ENCODE results near the genes TYK2, TMED1 and CARM1.

GRCh38 chr19:10291057-10291727 lies 1.4 kb downstream of the ICAM5 start:
- RAMPAGE, long total RNA = no peak
- RRBS = 2% methylated on average over 27 of the region's 67 CpGs

GRCh38 chr19:10292000-10293374 lies 2.7 kb downstream of the ICAM5 start:
- RAMPAGE, long total RNA = no peak
- RRBS = 3% methylated on average over 12 of the region's 99 CpGs

- RAMPAGE, long total RNA = start-site peak on the minus strand at chr19:10334736-10334940, 17 and 9 reads in 2 replicates
- RRBS = 10% methylated on average over 6 of the region's 59 CpGs
Observed at GRCh38 chr19:10334397-10335278, 1.3 kb upstream of the RAVER1 start.

- RAMPAGE, long total RNA = no peak
- RRBS = 1% methylated on average over 21 of the region's 73 CpGs
Observed at GRCh38 chr19:10380163-10381431, at the start of gene TYK2. TYK2 (minus strand) TSS chr19:10380572.

- RAMPAGE, long total RNA = no peak
- RRBS = 91% methylated on average over 2 of the region's 25 CpGs
Observed at GRCh38 chr19:10390606-10391736, 10.6 kb upstream of the TYK2 start.

DNA sequence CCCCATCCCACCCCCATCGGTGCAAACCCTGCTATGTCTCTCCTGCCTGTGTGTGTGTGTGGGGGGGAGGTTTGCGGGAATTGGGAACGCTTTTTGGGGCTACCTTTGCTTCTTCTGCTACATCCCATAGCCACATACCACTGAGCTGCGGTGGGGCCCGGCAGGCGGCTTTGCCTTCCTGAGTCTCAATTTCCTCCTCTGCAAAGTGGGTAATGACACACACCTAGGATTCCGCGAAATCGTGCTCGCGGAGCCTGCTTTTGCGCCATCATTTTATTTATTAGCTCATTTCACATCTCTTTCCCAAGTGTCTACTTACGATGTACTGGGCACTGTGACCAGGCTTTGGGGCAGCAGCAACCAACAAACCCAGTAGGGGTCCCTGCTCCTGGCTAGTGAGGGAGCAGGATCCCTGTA lies 2.1 kb upstream of the CDC37 start:
- RAMPAGE, long total RNA = no peak
- RRBS = no CpG with 5 or more reads among the region's 13 CpGs

GRCh38 chr19:10419201-10419414 lies 1.2 kb upstream of the PDE4A start:
- RAMPAGE, long total RNA = no peak
- RRBS = no CpG with 5 or more reads among the region's 26 CpGs

- RAMPAGE, long total RNA = no peak
- RRBS = 2% methylated on average over 30 of the region's 73 CpGs
Observed at GRCh38 chr19:10419415-10420423, 619 bp upstream of the PDE4A start.

- RAMPAGE, long total RNA = no peak
- RRBS = 1% methylated on average over 16 of the region's 62 CpGs
Observed at GRCh38 chr19:10420823-10421648, 698 bp downstream of the PDE4A start.

- RAMPAGE, long total RNA = no peak
- RRBS = 3% methylated on average over 10 of the region's 86 CpGs
Observed at GRCh38 chr19:10430547-10431709, 10.6 kb downstream of the PDE4A start.

- RAMPAGE, long total RNA = no peak
- RRBS = no CpG with 5 or more reads among the region's 15 CpGs
Observed at GRCh38 chr19:10466647-10467215, 36.4 kb downstream of the KEAP1 start.

GRCh38 chr19:10513882-10514460 lies 3.3 kb downstream of the S1PR5 start:
- RAMPAGE, long total RNA = no peak
- RRBS = 18% methylated on average over 6 of the region's 65 CpGs

DNA sequence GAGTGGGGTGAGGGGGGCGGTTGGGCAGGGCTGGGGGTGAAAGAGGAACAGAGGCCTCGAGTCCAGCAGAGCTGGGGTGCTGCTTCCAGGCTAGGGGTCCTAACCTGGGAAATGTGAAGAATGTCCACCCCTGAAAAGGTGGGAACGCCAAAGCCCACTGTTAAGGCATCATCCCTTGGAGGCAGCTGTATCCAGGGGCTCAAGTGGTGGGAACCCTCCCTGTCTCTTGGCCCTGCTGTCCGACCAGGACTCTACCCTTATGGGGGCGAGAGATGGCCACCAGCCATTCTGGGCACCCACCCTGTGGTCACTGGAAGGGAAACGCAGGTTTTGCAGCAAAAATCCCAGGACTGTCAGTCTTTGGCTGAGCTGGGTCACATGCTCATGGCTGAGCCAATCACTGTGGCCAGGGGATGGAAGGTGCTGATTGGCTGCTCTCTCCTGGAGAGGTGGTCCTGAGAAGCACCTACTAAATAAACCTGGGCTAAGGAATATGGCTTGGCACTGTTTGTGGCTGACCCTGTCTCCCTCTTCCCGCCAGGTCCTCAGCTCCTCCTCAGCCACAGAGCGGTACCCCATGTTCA lies 8.7 kb downstream of the ATG4D start:
- RAMPAGE, long total RNA = no peak
- RRBS = no CpG with 5 or more reads among the region's 8 CpGs

GRCh38 chr19:10552928-10553565 lies 9.3 kb downstream of the ATG4D start:
- RAMPAGE, long total RNA = no peak
- RRBS = 92% methylated on average over 4 of the region's 20 CpGs

- RAMPAGE, long total RNA = no peak
- RRBS = no CpG with 5 or more reads among the region's 18 CpGs
Observed at GRCh38 chr19:10685557-10686290, 15.5 kb upstream of the QTRT1 start.

DNA sequence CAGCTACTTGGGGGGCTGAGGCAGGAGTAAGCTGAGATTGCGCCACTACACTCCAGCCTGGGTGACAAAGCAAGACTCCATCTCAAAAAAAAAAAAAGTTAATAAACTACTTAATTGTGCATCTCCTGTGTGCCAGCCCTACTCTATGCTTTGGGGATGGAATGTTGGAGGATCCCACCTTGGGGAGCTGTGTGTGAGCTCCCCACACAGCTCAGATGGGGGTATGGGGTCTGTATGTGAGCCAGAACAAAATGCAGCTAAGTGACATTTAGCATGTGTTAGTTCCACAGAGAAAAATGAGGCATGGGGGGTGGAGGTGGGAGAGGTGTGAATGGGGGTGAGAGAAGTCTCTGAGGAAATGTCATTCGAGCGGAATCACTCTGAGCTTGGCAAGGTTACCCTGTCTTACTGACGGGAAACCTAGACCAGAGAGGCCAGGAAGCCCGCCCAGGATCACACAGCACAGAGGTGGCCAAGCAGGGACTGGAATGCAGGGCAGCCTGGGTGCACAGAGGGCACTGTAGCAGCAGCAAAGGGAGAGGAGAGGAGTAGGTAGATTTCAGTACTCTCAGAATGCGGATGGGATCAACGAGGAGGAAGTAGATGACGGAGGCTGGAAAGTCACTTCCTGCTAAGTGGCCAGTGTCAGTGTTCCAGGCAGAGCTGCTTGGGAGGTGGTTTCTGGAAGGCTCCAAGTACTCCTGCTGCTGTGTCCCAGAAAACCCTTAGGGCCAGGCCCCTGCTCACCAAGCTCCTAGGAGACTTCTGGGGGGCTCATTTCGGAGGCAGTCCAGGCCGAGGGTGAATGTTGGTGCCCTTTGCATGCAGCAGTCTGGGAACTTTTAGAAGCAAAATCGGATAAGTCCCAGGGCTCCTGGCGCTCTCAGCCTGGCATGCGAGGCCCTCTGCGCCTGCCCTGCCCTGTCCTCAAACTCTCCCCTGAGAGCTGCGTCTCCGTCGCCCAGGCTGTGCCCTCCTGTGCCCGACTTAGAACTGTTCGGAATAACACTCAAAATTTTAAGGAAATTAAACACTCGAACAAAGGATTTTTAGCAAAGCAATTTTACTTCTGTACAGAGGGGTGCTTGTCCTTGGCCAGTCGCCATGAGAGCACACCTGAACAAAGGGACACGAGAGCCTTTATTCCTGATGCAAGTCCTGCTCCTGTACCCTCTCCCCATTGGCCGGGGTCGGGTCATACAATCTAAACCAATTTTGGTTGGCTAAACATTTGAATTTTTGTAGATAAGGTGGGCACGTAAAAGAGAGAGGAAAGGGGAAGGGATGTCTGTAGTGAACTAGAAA lies 33.4 kb downstream of the DNM2 start:
- RAMPAGE, long total RNA = no peak
- RRBS = no CpG with 5 or more reads among the region's 25 CpGs

- RAMPAGE, long total RNA = no peak
- RRBS = 100% methylated on average over 1 of the region's 32 CpGs
Observed at GRCh38 chr19:10832233-10833137, 3.5 kb downstream of the TMED1 start.

- RAMPAGE, long total RNA = start-site peak on the minus strand at chr19:10836198-10836212, 34 and 17 reads in 2 replicates; start-site peak on the minus strand at chr19:10836279-10836319, 25 and 11 reads in 2 replicates
- RRBS = 3% methylated on average over 11 of the region's 57 CpGs
Observed at GRCh38 chr19:10835511-10836415, at the start of gene TMED1. TMED1 (minus strand) TSS chr19:10836212.

DNA sequence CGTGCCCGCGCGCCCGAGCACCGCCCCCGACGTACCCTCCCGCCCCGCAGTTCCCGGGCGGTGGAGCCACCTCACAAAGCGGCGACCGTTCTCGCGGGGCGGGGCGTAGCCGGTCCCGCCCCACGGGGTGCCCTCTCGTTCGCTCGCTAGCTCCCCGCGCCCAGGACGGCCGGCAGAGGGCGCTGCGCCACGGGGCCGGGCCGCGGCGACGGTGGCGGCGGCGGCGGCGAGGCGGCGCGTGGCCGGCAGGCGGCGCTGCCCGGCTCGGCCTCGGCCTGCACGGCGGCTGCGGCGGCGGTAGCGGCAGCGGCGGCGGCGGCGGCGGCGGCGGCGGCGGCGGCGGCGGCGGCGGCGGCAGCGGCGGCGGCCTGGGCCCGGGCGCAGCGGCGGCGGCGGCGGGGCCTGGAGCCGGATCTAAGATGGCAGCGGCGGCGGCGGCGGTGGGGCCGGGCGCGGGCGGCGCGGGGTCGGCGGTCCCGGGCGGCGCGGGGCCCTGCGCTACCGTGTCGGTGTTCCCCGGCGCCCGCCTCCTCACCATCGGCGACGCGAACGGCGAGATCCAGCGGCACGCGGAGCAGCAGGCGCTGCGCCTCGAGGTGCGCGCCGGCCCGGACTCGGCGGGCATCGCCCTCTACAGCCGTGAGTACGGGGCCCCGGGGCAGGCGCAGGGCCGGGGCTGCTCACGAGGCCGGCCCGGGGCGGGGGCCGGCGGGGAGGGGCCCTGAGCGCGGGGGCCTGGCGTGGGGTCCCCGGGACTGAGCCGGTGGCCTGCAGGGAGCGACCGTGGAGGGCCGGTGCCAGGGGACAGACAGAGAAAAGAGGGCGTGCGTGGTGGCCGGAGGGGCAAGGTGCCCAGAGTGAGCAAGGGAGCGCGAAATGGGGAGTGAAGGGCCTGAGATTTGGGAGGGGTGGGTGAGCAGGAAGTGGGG lies at the start of gene CARM1:
Gene CARM1, plus strand, starts transcription at position 270 of the 929 bp plus-strand sequence.
- RAMPAGE, long total RNA = no peak
- RRBS = 2% methylated on average over 83 of the region's 150 CpGs

DNA sequence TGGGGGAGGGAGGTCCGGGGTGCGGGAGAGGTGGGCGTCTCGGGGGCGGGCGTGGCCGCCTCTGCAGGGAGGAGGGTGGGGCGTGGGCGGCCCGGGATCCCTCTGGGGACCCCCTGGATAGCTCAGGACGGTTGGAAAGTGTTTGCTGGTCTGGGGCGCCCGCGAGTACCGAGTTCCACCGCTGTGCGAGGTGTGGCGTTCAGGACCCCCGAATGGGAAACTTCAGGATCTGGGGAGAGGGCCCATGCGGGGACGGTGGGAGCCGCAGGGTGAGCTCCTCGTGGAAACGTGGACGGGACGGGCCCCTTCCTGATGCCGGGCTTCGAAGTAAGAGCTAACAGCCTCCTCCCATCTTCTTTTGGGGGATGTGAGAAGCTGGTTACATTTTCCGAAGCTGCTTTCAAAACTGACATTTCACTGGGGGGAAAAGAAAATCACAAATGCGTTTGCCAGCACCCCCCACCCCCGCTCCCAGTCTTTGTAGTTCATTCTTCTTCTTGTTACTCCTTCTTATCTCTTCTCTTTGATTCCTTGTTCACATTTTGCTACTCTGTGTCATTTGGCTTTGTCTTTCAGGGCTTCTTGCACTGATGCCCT lies 1.0 kb downstream of the CARM1 start:
- RAMPAGE, long total RNA = no peak
- RRBS = 3% methylated on average over 8 of the region's 31 CpGs

Measured in hepatocyte (in vitro differentiated cells and primary cell).